Ureter (tissue), 1 donor: Measurements from ENCODE around the gene CDKN1B.

- PRO-cap, result no peak
Observed at GRCh38 chr12:11650362-11650610, 812 bp downstream of the ETV6 start.

DNA sequence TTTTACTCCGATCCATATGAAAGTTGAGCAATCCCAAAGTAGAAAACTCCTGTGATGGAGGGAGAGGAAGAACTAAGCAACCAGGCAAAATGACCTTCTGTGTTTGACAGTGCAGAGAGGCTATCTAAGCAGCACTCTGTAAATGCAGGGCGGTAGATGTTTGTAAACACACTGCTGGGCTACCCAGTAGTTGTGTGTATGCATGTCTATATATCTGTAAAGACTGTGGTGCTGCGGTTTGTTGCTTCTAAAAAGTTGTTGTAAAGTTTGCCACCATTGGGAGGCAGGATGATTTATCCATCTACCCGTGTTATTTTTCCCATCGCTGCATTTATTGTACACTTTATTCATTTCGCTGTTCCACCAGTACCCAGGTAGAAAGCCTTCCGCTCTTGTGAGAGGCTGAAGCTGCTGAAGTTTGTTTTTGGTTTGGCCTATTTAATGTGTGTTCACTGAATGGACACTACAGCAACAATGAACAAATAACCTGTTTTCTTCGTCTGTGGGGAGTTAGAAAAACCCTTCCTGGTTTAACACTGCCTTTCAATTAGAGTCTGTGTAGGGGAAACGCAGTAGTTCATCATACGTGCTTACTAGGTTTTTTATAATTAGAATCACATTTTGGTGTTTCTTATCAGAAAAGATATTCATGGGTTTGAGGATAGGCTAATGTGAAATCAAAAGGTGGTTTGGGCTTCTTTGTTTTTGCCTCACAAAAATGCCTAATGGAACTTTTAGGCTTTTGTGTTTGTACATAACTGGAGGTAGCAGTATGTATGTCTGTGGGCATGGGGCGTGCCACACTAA lies 1.5 kb downstream of the ETV6 start:
- PRO-cap, result no peak

- PRO-cap, result no peak
Observed at GRCh38 chr12:11661313-11662035, 12.0 kb downstream of the ETV6 start.

- PRO-cap, result no peak
Observed at GRCh38 chr12:11754023-11754342, 104.5 kb downstream of the ETV6 start.

GRCh38 chr12:11782712-11783792 lies 133.6 kb downstream of the ETV6 start:
- PRO-cap, result no peak

- PRO-cap, result no peak
Observed at GRCh38 chr12:11814189-11815205, 165.0 kb downstream of the ETV6 start.

DNA sequence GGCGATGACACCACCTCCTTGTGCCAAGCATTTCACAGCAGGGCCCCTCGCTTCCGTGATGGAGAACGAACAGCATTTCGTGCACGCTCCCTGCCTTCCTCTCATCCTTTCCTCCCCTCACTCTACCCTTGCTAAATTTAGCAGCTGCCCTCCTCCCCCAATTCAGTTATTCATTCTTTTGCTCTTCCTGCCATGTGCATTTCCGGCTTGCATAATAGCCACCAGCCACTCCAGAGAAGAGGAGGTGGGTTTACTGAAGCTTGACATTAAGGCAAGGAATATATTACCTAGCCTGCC lies 206.1 kb downstream of the ETV6 start:
- PRO-cap, result no peak

DNA sequence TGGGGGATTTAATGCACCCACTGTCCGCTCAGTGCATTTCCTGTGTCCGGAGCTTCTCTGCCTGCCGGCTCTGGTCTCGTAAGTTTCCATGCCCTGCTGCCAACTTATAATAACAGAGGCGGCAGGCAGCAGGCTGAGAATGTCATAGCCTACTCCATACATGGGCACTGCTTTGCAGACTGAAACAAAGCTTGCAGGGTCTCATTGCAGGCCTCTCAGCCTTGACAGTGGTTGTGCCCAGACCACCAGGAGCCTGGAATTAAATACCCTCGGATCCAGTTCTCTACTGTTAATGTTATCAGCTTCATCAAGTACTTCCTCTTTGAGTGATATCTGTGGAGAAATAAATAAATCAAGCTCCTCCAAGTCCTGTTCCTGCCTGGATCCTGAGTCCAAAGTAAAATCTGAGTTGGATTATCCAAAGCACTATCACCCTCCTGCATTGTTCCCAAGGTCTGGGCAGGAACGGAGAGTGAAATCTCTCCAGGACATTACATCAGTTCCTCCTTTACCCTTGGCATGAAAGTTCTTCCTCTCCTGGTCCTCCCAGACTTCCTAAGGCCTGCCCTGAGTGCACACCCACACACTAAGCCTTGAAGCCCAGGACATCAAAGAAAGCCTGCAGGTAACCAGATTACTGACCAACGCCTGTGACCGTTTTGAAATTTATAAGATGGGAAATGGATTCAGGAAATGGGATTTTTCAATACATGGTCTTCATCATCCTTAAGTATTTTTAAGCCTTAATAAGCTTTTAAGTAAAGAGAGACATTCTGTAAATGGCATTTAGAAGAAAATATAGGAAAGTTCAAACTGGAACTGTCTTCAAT lies 206.8 kb upstream of the BCL2L14 start:
- PRO-cap, result no peak

GRCh38 chr12:11882398-11882613 lies 188.4 kb upstream of the BCL2L14 start:
- PRO-cap, result no peak

DNA sequence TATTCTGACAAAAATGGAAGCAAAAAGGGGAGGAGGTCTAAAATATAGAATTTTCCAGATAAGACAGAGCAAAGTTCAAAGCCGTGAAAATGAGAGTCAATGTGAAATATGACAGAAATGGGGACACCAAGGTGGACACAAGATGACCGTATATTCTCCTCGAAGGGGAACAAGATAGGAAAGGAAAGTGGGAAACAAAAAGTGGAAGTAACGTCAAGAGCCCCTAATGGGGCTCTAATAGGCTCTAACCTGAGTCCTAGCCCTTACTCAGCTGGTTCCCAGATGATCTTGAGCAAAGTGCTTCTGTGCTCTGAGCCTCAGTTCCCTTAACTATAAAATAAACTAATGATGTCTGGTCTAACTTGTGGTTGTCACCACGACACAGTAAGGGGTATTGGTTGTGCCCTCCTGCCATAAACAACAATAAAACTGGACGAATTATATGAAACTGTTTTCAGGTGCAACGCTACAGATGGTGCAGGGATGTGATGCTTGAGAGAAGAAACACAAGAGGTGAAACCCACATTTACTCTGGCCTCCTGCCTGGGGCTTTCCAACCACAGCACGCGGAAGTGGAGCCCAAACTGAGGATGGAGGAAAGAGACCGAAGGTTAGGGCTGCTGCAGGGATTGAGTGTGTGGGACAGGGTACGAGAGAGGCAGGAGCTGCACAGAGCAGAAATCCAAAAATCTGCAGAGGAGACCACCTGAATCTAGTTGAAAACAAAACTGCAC lies 45.8 kb upstream of the BCL2L14 start:
- PRO-cap, result no peak

DNA sequence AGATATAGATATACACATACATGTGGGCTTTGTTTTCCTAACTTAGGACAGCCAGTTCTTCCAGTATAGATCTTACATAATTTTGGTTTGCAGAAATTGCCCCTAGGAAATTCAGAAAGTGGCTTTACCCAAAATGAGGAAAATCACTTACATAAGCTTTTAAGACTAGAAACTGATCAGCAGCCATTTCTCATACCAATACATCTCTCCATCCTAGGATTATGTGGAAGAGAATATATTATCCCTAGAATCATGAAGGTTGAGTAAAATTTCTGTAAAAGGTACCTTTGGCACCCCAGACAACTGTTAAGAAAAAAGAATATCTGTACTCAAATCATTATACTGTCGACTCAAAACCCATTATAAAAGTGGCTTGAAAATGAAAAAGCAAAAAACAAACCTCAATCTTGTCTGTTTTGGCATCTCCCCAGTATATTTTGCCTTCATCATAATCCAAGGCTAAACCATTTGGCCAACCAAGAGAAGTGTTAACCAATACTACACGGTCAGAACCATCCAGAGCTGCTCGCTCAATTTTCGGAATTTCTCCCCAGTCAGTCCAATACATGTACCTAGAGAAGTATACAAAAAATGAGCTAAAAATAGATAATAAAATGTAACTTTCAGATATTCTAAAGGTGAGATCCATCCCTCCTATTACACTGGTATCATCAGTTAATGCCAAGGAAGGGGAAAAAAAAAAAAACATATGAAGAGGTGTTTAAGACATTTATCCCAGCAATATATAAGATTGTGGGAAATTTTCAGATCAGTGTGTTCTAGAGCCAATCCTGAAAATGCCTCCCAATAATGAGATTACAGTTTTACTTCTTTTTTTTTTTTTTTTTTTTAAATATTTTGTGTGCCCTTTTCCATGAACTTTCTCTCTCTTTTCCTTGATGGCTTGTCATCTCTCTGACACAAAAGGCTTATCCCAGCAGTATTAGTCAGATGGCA lies 87.2 kb downstream of the LRP6 start:
- PRO-cap, result no peak

DNA sequence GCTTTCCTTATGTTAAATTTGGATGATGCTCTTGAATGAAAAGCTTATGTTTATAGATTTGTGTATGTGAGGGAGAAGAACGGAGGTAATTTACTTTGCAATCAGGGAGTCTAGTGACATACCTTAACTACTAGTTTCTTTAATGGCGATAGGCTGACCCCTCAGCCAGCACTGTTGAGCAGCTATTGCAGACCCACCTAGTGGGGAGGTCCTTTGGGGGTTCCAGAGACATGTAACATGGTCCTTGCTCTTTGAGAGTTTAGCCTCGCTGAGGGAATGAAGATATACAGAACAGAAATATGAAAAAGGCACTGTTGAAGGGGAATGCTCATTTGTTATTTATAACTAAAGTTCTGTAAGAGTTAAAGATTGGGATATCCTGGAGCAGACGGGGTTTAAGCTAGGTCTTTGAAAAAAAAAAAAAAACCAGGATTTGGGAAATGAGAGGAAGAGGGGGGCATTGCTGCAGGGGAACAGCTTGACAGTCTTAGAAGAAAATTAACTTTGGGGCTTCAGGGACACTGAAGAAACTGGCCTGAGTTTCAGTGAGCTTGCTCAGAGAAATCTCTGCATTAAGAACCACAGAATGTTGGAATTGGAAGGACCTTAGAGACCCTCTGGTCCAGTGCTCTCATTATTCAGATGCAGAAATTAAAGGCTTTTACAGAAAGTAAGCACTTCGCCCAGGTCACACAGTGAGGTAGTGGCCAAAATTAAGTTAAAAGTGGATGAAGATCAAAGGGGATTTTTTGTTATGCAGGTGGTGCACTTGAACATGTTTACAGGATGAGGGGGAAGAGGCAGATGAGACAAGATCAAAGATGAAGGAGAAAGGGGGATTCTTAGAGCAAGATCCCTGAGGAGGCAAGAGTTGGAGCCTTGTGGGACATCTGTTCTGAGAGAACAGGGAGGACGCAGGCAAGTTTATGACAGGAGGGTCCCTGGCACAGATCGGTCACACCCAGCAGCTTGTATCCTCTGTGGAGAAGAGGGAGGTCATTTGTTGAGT lies 83.6 kb downstream of the BORCS5 start:
- PRO-cap, result no peak

DNA sequence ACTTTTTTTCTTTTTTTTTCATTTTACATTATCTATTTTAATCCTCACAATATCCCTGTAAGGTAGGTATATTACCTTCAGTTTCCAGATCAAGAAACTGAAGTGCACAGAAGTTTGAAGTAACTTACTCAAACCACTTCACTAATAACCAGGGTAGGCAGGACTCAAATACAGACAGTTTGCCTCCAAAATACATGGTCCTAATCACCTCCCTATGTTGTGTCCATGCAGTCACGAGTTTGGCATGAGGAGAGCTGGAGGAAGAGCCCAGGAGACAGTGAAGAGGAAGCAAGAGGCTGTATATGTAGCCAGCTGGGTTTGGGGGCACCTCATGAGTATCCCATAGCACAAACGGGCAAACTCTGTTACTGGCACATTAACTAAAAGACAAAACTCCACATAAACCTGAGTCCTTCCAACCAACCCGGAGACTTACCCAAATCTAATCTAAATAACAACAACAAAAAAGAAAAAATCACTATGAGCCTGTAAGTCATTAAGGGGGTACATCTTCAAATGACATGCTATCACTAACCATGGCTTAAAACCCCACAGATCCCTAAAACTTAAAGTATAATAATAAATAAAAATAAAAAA lies 79.2 kb downstream of the DUSP16 start:
- PRO-cap, result no peak

- PRO-cap, result no peak
Observed at GRCh38 chr12:12509448-12510109, 53.1 kb downstream of the DUSP16 start.

- PRO-cap, result no peak
Observed at GRCh38 chr12:12558316-12559594, 3.9 kb downstream of the DUSP16 start.

DNA sequence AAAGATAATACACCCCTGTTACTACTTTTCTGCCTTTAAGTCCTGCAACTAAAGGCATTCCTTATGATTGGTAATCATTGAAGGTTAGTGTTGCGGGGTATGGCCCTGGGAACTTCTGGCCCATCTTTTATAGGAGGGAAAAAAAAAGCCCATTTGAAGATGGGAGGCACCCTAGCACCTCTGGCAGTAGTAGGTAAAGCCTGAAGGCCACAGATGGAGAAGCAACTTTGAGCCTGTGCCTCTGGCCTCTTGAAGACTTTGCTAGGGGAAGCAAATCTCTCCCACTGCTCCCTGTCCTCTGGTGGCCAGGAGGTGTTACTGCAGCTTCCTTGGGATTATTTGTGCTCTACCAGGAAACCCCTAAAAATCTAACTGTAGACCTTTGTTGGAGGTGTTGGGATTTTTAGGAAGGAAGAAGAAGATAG lies 1.3 kb upstream of the DUSP16 start:
- PRO-cap, result no peak

DNA sequence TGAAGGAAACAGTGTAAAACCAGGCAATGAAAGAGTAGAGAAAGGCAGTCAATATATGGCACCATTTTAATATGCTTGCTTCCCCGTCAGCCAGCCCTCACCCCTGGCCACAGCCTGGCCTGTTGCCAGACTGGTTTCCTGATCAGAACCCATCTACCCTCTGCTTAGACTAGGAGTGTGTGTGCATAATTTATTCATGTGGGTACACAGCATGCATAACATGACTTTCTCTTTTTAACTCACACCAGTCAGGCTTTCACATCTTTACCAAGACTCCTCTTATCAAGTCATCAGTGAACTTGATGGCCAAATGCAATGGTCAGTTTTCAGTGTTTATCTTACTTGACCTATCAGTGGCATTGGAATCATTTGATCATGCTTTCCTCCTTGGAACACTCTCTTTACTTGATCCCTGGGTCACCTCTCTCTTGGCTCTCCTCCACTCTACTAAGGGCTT lies 9.9 kb upstream of the GPR19 start:
- PRO-cap, result no peak

GRCh38 chr12:12717284-12717892 lies at the start of gene CDKN1B:
CDKN1B (plus strand) TSS chr12:12717368.
- PRO-cap, result bidirectional peak, plus-strand start at chr12:12717369, minus-strand start at chr12:12717074

GRCh38 chr12:12717893-12718114 lies 636 bp downstream of the CDKN1B start:
- PRO-cap, result no peak

- PRO-cap, result no peak
Observed at GRCh38 chr12:12736422-12737167, 19.4 kb downstream of the CDKN1B start.